Tibial nerve (tissue), 3 donors: ENCODE measurements around the gene WNT7A.

DNA sequence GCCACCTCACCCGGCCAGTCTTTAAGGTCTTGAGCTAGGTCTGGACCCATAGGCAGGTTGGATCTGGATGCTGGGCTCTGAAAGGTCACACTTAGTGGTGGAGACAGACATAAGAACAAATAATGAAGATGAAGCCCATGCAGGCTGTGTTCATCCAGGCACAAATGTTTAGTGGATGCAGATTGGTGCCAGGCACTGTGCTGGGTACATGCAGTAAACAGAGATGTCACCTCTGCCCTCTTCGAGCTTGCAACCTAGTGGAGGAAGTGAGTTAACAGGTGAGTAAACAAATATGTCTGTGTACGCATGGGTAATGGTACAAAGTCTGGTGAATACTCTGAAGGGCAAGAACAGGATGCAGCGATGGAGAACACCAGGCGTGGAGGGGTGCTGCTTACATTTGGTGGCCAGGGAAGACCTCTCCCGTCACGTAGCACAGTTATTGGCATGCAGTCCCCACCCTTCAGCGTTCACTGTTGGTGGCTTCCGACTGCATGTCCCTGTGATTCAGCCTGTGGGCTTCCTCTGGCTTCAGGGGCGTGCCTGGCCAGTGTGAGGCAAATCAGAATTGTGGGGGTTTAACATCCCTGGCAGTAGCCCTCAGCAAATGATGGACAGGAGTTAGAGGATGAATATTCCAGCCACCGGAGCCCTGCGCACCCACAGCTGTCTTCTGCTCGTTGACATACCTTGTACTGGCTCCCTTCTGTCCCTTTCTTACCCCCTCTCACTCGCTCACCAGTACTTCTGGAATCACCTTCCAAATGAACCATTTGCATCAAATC is 9.2 kb upstream of the HDAC11 start:
- PRO-cap = no peak
- RAMPAGE, long total RNA, 3 experiments = no peak in any of the 3 experiments

- PRO-cap = no peak
- RAMPAGE, long total RNA, 3 experiments = no peak in any of the 3 experiments
Observed at GRCh38 chr3:13580343-13581135, 31.6 kb downstream of the FBLN2 start.

DNA sequence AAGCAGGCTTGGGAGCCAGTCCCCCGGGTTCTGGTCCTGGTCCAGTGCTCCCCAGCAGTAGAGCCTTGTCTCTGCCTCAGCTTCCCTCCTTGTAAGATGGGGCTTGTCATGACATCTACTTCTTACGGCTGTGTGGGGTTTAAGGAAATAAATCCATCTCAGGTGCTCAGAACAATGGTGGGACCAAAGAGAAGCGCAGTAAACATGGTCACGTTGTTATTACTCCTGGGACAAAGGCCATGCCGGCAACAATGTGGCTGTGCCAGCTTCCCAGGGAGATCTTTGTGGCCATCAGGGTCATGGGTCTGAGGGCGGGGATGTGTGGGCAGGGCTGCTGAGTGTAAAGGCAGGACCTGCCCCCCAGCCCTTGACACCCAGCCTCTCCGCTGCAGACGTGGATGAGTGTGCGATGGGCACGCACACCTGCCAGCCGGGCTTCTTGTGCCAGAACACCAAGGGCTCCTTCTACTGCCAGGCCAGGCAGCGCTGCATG is 78.6 kb downstream of the FBLN2 start:
- PRO-cap = no peak
- RAMPAGE, long total RNA, 3 experiments = no peak in any of the 3 experiments

DNA sequence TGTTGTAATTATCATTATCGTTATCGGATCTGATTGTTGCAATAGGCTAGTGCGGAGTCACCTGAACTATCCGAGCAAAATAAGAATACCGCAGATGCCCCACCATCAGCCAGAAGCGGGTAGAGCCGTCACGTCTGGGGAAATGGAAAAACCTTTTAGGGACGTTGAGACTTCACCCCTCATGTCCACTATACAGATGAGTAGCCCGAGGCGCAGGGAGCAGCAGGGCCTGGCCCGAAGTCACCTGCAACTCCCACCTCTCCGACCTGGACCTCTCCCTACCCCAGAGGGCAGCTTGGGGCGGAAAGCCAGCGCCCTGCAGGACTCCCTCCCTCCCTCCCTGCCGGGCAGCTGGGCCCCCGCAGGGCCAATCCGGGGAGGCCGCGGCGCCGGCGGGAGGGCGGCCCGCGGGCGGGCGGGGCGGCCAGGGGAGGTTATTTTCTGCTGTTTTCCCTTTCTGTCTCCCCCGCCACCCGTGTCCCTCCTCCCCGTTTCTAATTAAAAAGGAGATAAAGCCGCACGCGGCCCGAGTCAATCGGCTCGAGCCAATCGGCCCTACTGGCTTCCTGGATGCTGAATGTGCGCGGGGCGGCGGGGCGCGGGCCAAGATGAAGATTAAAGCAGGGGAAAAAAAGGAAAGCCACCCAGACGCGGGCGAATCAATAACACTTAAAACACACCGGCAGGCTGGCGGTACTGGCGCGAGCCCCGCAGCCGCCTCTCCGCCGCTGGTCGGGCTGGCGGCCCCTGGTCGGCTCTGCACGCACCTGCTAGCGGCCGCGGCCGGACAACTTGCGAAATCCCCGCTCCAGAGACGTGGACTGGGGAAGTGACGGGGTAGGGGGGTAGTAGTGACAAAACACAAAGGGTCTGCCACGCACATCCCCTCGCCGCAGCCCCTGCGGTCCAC is 1.8 kb downstream of the WNT7A start:
- PRO-cap = no peak
- RAMPAGE, long total RNA, 3 experiments = no peak in any of the 3 experiments

- PRO-cap = no peak
- RAMPAGE, long total RNA, 3 experiments = no peak in any of the 3 experiments
Observed at GRCh38 chr3:13879673-13881001, at the start of gene WNT7A. Gene WNT7A, minus strand, starts transcription at chr3:13880071.

DNA sequence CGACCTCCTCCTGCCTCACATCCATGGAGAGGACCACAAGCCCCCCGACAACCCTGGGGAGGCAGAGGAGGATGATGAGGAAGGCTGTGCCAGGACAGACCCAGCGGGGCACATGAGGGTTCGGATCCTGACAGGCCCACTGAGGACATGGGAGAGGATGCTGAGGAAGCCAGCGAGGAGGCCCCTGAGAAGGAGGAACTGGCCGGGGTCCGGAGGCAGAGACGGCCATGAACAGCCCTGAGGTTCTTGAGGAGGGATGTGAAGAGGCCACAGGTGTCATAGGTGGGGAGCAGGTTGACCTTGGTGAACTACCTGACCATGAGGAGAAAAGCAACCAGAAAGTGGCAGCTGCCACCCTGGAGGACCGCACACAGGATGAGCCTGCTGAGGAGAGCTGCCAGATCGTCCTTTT is 55.0 kb upstream of the WNT7A start:
- PRO-cap = no peak
- RAMPAGE, long total RNA, 3 experiments = no peak in any of the 3 experiments

DNA sequence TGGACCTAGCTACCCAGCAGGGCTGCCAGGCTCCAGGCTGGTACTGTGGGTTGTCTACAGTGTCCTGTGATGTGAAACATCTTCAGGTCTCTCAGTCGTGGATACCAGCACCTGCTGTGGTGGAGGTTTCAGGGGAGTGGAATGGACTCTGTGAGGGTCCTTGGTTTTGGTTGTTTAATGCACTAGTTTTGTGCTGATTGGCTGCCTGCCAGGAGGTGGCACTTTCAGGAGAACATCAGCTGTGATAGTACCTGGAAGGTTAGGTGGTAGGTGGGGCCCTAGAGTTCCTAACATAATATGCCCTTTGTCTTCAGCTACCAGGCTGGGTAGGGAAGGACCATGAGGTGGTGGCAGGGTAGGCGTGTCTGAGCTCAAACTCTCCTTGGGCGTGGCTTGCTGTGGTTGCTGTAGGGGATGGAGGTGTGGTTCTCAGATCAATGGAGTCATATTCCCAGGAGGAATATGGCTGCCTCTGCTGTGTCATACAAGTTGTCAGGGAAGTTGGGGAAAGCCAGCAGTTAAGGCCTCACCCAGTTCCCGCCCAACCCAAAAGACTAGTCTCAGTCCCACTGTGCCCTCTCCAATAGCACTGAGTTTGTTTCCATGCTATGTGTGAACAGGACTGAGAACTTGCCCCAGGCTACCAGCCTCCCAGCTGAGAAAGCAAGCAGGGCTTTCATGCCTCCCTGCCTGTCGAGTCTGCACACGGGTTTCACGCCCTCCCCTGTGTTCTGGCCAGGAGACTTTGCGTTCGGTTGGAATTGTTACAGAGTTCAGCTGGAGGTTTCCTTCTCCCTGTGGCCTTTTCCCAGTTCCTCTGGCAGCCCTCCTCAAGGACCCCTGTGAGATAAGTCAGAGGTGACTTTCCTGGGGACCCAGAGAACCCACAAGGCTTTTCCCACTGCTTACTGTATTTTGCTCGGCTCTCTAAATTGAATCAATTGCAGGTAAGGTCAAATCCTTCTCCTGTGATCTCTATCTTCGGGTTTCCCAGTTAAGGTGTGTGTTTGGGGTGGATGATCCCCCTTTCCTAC is 107.6 kb downstream of the CHCHD4 start:
- PRO-cap = no peak
- RAMPAGE, long total RNA, 3 experiments = no peak in any of the 3 experiments

- PRO-cap = no peak
- RAMPAGE, long total RNA, 3 experiments = no peak in any of the 3 experiments
Observed at GRCh38 chr3:14323230-14323615, 79.2 kb upstream of the SLC6A6 start.

- PRO-cap = no peak
- RAMPAGE, long total RNA, 3 experiments = no peak in any of the 3 experiments
Observed at GRCh38 chr3:14389078-14389784, 13.2 kb upstream of the SLC6A6 start.

- PRO-cap = no peak
- RAMPAGE, long total RNA, 3 experiments = no peak in any of the 3 experiments
Observed at GRCh38 chr3:14391055-14391783, 11.2 kb upstream of the SLC6A6 start.

DNA sequence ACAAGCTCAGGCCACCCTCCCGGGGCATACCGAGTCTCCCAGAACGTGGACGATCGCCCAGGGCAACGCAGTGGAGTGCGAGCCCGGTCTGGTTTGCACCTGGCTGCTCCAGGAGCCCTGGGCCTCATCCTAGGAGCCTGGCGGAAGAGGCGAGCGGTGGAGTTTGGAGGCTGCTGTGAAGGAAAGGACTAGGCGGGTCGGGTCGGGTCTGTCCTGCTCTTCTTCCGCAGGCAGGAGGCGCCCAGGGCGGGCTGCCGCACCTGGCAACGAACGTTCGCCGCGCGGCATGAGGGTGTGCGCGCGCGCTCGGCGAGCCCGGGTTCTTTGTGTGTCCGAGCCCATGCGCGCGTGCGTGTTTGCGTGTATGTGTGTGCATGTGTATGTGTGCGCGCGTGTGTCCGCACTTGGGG is 291 bp upstream of the SLC6A6 start:
- PRO-cap = bidirectional peak, plus-strand start outside the sequence, minus-strand start at position 330 of the sequence
- RAMPAGE, long total RNA, 3 experiments = no peak in any of the 3 experiments

DNA sequence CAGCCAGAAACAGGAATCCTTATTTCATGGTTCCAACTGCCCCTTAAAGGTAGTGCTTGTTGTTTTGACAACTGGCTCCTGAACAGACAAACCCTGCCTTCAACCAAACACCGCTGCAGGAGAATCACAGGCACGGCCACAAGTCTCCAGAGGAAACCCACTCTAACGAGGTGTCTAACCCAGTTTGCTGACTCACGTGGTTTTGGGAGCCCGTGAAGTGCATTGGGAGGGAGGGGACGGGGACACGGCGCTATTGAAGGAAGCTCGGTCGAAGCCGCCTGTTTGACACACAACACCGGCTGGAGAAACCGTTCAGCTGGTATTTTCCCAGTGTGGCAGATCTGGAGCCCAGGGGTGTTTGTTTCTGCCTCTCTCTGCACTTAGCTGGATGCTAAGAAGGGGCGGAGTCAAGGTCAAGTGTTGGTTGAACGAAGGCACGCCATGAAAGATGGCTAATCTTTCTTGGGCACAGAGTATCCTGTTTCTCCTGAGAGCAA is 22.3 kb downstream of the SLC6A6 start:
- PRO-cap = no peak
- RAMPAGE, long total RNA, 3 experiments = no peak in any of the 3 experiments

DNA sequence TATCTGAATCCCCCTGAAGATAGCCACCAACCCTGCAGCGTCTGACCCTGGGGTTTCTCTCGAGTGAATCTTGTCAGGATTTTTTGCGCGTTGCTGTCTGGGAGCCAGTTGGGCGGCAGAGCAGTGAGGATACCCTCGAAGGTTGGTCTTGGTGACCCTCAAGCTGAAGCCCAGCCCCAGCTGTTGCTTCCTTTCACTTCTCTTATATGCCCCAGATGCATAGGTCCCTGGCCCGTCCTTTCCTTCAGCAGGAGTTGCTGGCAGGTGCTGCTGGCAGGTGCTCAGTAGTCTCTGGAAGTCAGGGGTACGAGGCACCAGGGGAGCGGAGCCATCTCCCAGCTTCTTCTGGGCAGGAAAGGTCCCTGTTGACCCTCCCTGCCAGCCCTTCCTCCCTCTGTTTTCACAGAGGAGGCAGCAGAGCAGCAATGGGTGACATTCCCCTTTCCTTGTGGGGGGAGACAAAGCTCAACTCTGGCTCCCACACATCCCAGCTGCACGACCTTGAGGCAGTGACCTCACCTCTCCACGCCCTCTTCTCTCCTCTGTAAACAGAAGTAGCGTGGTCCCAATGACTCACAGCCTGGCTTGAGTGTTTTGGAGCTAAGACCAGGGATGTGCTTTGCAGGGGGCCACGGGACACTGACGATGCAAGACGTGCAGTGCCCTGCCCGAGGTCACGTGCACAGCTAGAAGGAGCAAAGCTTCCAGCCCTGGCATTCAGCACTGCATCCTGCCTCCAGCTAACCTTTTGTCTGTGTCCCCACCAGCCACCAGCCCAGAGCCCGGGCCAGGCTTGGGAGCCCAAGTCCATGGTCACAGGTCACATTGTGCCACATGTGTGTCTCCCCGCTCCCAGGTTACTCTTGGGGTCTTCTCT is 49.6 kb downstream of the SLC6A6 start:
- PRO-cap = no peak
- RAMPAGE, long total RNA, 3 experiments = no peak in any of the 3 experiments

- PRO-cap = no peak
- RAMPAGE, long total RNA, 3 experiments = no peak in any of the 3 experiments
Observed at GRCh38 chr3:14482254-14482931, 57.7 kb downstream of the GRIP2 start.

DNA sequence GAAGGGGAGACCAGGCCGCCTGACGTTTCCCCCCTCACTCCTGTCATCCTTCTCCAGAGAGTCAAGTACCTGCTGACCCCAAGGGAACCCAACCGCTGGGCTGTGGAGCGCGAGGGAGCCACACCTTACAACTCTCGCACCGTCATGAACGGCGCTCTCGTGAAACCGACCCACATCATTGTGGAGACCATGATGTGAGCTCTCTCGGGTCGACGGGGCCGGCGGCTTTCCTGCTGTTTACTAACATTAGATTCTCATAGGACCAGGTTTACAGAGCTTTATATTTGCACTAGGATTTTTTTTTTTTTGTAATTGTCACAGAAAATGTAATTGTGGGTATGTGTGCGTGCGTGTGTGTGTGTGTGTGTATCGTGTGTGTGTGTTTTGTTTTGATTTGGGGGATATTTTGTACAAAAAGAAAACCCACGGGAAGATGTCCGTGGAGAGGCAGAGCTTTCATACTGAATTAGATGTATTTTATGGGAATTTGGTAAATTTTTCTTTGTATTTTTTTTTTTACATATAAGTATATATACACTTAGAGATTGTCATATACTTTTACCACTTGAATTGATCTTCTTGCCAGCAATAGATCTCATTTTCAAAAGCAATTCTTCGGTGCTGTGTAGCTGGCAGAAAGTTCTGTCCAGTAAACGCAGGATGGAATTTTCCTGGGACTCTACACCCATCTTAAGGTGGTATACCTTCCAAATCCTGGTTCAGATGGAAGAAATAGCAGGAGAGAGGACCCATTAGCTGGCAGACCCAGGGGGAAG is 55.1 kb downstream of the GRIP2 start:
- PRO-cap = no peak
- RAMPAGE, long total RNA, 3 experiments = no peak in any of the 3 experiments

GRCh38 chr3:14803176-14803601 is 15.6 kb upstream of the FGD5 start:
- PRO-cap = no peak
- RAMPAGE, long total RNA, 3 experiments = no peak in any of the 3 experiments

- PRO-cap = no peak
- RAMPAGE, long total RNA, 3 experiments = no peak in any of the 3 experiments
Observed at GRCh38 chr3:14847912-14848312, 29.1 kb downstream of the FGD5 start.

GRCh38 chr3:14900084-14900927 is 47.1 kb upstream of the NR2C2 start:
- PRO-cap = no peak
- RAMPAGE, long total RNA, 3 experiments = no peak in any of the 3 experiments

DNA sequence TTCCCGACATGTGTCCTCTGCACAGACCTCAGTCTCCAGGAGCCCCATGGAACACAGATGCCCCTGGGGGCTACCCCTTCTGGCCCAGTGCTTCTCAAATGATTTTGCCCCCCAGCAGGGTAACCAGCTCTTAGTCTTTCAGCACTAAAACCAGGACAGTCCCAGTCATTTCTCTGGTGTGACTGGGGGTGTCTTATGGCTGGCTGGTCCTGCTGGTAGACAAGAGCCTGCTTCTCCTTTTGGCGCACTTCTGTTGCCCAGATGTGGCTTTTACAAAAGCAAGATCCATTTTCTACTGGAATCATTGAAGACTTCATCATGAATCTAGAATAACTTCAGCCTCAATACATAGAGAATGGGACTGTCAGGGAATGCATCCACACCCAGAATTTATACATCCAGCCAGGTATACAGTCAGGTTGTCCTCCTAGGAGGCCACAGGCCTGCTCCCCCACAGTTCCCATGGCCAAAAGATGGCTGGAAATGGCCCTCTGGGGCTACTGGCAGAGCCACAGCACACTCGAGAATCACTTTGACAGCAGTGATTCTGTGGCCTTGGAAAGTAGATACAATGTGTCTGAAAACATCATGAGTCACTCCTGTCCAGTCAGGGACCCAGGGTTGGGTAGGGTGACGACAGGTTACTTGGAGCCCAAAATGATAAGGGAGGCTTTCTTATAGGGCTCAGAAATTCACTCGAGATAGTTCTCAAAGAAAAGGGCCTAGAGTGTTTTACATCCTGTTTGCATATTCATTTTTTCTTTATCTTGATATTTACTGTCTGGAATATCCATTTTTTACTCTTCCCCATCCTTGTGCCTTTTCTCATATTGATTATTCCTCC is 24.5 kb downstream of the MRPS25 start:
- PRO-cap = no peak
- RAMPAGE, long total RNA, 3 experiments = no peak in any of the 3 experiments

DNA sequence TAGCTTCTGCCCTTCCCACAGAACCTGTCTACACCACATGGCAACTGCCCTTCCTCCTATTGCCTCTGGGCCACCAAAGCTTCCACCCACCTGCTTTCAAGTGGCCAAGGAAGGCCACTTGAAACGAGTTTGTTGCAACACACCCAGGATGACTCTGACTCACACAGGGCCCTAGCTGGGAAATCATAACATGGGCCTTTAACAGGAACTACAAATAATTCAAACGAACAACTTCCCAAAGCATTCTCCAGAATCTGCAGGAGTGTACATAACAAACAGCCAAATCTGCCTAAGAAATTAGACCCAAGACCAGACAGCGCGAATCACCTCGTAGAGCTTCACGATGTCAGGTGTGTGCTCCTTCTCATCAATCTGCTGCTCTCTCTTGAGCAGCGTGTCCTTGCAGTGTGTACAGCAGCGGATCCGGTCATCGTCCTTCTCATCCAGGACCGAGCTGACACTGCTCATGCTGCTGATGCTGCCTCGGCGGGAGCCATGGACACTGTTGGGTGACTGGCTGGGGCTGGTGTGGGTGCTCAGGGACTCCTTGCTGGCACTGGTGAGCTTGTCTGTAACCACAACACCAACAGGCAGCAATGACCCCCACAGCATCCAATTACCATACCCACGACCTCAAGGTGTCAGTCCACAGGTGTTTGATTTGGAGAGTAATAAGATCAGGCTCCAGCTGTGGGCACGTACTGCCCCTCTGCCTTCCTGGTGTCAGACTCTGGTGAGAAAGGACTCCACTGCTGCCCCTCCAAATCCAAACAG is 16.7 kb downstream of the RBSN start:
- PRO-cap = no peak
- RAMPAGE, long total RNA, 3 experiments = no peak in any of the 3 experiments